ENCODE measurements around the gene TRIM62.

DNA sequence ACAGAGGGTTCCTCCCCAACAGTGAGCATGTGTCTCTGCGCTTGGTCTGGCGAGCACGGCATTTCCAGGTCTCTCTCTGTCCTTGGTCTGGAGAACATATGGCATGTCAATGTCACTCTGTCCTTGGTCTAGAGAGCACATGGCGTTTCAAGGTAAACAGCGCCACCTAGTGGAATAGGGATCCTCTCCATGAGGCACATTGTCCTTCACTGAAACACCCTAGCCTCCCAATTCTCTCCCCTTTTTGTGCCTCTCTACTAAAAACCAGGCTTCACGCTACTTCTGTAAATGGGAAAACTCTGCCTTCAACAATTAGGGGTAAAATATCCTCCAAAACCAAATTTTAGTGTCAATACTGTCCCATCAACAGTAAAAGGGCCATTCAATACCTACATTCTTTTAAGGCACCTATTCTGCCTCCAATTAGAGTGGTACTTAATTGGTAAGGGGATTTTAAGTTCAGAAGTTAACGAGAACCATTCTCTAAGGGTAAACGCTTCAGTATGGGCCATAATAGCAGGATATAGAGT, 19.8 kb upstream of the BSDC1 start:
- PRO-cap, 5 experiments: no peak in any of the 5 experiments
- RAMPAGE, long total RNA, 2 experiments: no peak in any of the 2 experiments
- RRBS: no CpG with 5 or more reads among the region's 8 CpGs

- PRO-cap, 5 experiments: no peak in any of the 5 experiments
- RAMPAGE, long total RNA, 2 experiments: no peak in any of the 2 experiments
- RRBS: no CpG with 5 or more reads among the region's 5 CpGs
Observed at GRCh38 chr1:32703816-32704060, 1.2 kb upstream of the SYNC start.

- PRO-cap, 5 experiments: no peak in any of the 5 experiments
- RAMPAGE, long total RNA, 2 experiments: no peak in any of the 2 experiments
- RRBS: no CpG with 5 or more reads among the region's 2 CpGs
Observed at GRCh38 chr1:32761907-32762266, 20.3 kb downstream of the KIAA1522 start.

- PRO-cap, 5 experiments: no peak in any of the 5 experiments
- RAMPAGE, long total RNA, 2 experiments: no peak in any of the 2 experiments
- RRBS: no CpG with 5 or more reads among the region's 12 CpGs
Observed at GRCh38 chr1:32768379-32768809, 26.8 kb downstream of the KIAA1522 start.

DNA sequence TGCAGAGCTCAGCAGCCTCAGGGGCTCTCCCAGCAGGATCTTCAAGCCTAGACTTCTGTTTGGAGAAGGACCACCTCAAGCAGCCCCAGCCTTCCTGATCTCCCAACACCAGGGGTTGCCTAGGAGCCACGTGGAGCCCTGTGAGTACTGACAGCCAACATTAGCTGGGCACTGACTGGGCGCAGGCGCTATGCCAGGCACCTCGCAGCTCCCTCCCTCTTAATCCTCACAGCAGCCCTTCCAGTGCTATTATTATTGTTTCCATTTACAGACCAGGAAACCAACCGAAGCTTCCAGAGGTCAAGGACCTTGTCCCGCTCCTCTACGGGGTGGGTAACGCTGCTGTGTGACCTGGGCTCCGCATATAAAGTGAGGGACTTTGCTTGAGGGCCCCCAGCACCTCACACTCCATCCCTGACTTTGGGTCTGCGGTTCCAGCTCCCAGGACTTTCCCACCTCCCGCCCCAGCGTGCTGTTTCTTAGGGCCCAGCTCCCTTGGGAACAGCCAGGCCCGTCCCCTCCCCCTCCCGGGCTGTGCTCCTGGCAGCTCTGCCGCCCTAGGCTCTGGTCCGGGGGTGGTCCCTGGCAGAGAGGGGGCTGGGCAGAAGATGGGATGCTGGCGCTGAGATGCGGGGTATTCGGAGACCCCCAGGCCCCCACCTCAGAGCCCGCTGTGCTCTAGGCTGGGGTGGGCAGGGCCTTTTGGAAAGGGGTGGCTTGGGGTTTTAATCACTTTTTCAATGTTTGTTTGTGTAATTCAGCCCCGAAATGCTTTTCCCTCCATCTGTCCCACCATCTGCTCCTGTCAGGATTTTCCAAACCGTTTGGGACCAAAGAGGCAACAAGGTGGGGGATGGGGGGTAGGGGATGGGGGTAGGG, 4.2 kb upstream of the HPCA start:
- PRO-cap, 5 experiments: no peak in any of the 5 experiments
- RAMPAGE, long total RNA, 2 experiments: no peak in any of the 2 experiments
- RRBS: 19% methylated on average over 3 of the region's 22 CpGs

- PRO-cap, 5 experiments: no peak in any of the 5 experiments
- RAMPAGE, long total RNA, 2 experiments: no peak in any of the 2 experiments
- RRBS: no CpG with 5 or more reads among the region's 2 CpGs
Observed at GRCh38 chr1:32946410-32946811, 18.2 kb downstream of the RNF19B start.

DNA sequence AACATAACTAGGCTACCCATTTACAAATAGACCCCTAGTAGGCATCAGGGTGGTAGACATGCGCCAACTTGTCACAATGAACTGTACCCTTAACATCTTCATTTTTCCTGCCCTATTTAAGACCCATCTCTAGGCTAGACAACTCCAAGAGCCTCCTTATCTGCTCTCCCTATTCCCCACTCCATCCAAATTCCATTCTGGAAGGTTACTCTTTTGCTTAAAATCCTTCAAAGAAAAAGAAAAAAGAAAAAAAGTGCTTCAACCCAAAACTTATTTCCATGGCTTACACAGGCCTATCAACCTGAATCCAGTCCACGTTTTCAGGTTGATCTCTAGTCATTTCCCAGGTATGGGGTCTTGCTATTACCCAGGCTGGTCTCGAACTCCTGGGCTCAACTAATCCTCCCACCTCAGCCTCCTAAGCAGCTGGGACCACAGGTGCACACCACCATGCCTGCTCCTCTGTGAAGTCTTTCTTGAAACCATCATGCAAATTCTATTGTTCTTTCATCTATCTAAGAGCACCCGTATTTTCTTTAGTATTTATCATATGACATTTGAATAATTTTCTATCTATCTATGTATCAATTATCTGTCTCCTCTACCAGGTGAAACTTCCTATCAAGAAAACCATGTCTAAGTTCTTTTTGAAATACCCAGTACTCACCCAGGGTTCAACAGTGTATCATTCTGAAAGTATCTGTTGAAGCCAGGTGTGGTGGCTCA, 7.6 kb downstream of the RNF19B start:
- PRO-cap, 5 experiments: no peak in any of the 5 experiments
- RAMPAGE, long total RNA, 2 experiments: no peak in any of the 2 experiments
- RRBS: no CpG with 5 or more reads among the region's 4 CpGs

DNA sequence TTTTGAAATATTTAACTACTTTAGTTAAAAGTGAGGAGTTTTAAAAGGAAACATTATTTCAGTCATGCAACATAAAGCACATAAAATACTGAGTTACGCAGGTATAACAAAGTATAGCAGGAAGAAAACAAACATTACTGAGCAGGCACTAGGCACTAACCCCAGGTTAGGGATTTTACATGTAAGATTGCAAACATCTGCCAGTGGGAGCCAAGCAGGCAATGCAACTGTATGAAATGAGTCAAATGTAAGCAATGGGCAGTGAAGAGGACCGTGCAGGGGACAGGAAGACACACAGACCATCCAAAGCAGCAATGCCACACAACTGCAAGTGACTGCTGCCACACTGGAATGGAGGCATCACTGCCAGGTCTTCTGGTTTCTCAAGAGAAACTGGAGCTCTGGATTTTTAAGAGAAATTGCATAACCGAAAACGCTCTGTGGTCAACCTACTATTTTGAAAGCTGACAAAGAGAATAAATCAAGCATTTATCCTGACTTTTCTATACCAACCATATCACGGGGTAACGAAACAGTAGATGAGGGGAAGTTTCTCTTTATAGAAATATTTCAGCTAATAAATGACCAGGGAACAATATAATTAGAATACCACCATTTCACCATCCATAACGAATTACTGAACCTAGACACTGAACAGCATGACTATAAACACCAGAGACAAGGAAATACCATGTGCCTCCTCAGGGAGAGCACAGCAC, 4.6 kb downstream of the AK2 start:
- PRO-cap, 5 experiments: no peak in any of the 5 experiments
- RAMPAGE, long total RNA, 2 experiments: no peak in any of the 2 experiments
- RRBS: no CpG with 5 or more reads among the region's 7 CpGs

GRCh38 chr1:33099200-33099926, 18.4 kb downstream of the AZIN2 start:
- PRO-cap, 5 experiments: peak in 1 of 5 experiments; most common minus-strand start chr1:33099535 (in 1)
- RAMPAGE, long total RNA, 2 experiments: no peak in any of the 2 experiments
- RRBS: no CpG with 5 or more reads among the region's 12 CpGs

DNA sequence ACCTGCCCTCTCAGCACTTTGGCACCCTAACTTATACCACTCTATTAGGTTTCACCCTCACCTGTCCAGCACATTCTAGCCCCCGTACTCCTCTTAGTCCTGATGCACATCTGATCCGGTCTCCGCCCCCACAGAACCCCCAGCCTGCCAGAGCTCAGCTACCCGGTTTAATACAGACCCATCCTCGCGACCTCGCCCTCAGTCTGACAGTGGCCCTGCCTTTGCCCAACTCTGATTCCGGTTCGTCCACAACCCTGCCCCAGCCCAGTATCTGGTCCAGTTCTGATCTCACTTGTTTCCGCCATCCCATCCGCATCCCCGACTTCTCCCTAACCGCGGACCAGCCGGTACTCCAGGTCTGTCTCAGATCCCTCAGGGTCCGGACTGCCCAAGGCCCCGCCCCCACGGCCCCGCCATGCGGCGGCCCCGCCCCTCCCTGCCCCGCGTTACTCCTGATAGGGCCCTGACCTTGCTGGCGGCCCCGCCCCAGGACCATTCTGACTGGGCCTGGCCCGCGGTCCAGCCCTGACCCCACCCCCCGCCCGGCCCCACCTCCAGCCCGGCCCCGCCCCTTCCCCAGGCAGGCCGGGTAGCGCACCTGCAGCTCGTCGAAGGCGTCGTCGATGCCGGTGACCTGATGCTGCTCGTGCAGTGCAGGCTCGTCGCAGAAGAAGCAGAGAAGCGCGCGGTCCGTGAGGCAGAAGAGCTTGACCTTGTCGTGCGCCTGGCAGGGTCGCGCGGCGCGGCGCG, 1.2 kb downstream of the TRIM62 start:
- PRO-cap, 5 experiments: peak in 2 of 5 experiments; most common plus-strand start position 617 of the sequence (in 1)
- RAMPAGE, long total RNA, 2 experiments: no peak in any of the 2 experiments
- RRBS: 30% methylated on average over 19 of the region's 56 CpGs

- PRO-cap, 5 experiments: peak in 5 of 5 experiments; most common plus-strand start chr1:33182178 (in 1); most common minus-strand start chr1:33182043 (in 3)
- RAMPAGE, long total RNA, 2 experiments: no peak in any of the 2 experiments
- RRBS: 2% methylated on average over 24 of the region's 43 CpGs
Observed at GRCh38 chr1:33181826-33182507, at the start of gene TRIM62. TSS of gene TRIM62 (minus strand) at chr1:33182043.

DNA sequence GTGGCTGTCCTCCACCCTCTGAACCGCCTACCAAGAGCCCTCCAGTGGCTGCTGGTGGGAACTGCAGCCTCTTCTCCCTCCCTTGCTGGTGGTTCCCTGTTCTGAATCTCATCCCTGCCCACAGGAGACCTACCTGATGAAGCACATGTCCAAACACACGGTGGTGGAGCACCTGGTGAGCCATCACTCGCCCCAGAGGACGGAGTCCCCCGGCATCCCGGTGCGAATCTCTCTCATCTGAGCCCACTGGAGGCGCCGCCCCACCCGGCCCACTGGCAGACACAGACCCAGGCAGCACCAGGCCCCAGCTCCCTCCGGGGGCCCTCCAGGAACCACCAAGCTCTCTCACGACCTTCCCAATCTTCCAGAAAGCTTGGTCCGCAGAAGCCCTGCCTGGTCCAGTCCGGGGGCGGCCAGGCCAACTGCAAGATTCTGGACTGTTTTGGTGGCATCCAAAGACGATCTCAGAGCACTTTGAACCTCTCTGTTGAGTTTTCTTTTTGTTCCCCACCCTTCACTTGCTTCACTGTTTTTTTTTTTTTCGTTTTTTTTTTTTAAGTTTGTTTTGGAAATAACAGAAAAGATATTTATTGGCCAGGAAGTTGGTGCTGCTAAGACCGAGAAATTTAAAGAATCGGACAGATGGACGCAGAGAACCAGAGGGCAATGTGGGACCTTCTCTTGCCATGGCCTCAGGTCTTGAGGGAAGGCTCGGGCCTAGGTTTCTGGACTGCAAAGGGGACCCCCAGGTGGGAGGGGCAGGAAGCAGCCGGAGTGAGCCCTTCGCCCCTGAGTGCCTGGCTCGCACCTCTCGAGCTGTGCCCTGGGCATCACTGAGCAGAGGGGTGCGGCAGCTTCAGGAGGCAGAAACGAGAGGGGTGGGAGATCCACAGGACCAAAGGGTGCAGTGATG, 21.8 kb downstream of the A3GALT2 start:
- PRO-cap, 5 experiments: no peak in any of the 5 experiments
- RAMPAGE, long total RNA, 2 experiments: no peak in any of the 2 experiments
- RRBS: 91% methylated on average over 9 of the region's 27 CpGs

GRCh38 chr1:33320357-33320751, 544 bp downstream of the A3GALT2 start:
- PRO-cap, 5 experiments: no peak in any of the 5 experiments
- RAMPAGE, long total RNA, 2 experiments: no peak in any of the 2 experiments
- RRBS: no CpG with 5 or more reads among the region's 4 CpGs

DNA sequence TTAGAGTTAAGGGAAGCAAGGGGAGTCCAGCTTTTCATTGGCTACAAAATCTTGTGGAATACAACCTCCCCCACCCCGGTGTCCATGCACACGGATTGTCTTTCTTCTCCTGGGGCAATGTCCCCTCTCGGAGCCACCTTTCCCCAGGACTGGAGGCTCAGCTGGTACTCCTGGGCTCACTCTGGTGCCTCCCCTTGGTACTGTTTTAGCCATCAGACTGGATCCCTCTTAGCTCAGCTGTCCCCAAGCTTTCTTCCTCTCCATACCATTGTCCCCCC, 165 bp downstream of the A3GALT2 start:
- PRO-cap, 5 experiments: no peak in any of the 5 experiments
- RAMPAGE, long total RNA, 2 experiments: no peak in any of the 2 experiments
- RRBS: 81% methylated on average over 1 of the region's 3 CpGs

DNA sequence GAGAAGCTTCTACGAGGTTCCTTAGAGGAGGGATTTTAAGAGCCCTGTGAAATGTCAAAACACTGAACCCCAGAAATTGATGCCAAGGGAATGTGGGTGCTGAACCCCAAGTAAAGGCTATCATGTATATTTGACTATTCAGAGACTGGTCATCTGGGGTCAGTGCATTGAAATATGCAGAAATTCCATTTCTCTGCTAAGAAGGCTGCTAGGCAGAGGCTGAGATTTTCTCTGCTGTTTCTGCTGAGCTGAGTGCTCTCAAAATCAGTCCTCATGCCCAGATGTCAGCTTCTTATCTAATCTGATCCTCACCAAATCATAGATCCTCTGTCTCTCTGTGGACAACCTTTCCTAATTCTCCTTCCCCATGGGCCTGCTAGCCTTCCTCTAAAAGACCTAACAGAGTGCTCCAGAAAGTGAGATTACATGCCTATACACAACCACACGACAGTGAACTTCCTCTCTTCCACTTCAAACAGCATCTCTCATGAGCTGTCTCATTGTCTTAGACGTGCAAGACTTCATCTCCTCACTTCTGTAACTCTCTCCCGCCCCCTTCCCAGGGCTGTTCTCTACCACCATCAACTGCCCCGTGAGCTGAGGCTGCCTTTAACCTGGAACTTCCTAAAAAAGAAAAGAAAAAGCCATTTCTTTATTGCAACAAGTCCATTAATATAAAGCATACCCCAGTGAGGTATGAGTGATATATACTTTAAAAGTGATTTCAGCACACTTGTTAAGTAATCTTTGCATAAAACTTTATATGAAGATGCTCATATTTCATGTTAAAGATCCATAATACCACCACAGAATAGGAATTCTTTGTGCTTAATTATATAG, 14.1 kb upstream of the A3GALT2 start:
- PRO-cap, 5 experiments: no peak in any of the 5 experiments
- RAMPAGE, long total RNA, 2 experiments: no peak in any of the 2 experiments
- RRBS: no CpG with 5 or more reads among the region's 5 CpGs

DNA sequence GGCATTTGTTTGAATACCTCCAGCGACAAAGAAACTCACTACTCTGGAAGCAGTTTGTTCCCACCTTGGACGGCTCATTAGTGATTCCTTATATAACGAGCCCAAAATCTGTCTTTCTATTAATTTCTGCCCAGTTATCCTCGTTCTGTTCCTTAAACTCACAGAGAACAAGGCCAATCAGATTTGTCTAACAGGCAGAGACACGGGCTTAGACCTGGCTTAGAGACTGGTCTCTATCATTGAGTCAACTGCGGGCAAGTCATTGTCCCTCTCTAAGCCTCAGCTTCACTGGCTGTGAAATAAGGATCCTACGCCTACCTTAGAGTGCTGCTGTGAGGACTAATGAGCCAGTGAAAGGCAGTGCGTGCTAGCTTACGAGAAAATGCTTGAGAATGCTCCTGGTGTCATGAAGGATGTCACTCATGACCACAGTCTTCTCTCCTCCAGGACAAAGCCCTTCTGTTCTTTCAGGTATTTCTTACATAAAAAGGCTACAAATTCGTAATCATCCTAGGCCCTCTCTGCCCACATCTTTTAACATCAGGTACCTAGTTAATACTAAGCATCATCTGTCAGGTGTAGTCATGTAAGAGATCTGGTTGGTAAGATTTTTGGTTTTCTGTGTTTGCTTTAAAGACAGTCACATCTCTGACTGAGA, 16.5 kb upstream of the A3GALT2 start:
- PRO-cap, 5 experiments: no peak in any of the 5 experiments
- RAMPAGE, long total RNA, 2 experiments: no peak in any of the 2 experiments
- RRBS: no CpG with 5 or more reads among the region's 10 CpGs

DNA sequence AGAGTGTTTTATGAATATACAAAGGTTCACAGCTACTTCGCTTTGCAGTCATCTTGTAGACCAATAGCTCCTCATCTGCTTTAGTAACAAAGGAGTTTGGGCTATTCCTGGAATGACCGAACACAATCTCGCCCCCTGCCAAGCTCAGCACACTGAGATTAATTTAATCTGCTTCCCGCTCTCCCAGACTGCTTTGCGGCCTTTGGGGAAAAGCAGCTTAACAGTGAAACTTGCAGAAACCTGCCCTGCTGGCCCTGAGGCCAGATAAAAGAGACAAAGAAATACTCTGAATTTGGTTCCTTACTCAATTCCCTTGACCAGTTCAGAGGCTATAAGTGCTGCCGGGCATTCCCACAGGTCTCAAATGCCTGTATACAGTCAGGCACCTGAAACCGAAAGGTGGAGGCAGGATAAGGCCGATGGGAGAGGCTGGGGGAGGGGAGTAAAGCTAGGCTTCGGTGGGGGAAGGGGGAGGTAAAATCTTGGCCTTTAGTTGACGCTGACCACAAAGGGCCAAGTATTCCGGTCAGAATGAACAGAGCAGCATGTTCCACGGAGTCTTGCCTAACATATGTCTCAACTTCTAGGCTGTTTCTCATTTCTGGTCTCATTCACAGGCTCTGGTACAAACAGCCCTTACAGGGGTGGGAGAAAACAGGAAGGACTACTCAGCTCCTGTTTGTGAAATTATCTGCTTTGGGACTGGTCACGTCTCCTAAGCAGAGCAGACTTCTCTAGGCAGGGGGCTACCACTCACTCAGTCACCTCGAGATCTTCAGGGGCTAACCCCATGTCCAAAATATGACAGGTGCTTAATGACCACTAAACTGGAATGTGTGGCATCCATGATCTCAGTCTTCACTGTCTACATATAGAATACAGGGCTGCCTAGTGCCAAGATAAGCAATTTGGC, 17.8 kb upstream of the A3GALT2 start:
- PRO-cap, 5 experiments: peak in 3 of 5 experiments; most common plus-strand start position 520 of the sequence (in 2); most common minus-strand start position 77 of the sequence (in 1)
- RAMPAGE, long total RNA, 2 experiments: no peak in any of the 2 experiments
- RRBS: no CpG with 5 or more reads among the region's 14 CpGs

- PRO-cap, 5 experiments: peak in 5 of 5 experiments; most common plus-strand start chr1:33347238 (in 4); most common minus-strand start chr1:33346896 (in 2)
- RAMPAGE, long total RNA, 2 experiments: no peak in any of the 2 experiments
- RRBS: no CpG with 5 or more reads among the region's 5 CpGs
Observed at GRCh38 chr1:33346294-33347417, 25.8 kb upstream of the A3GALT2 start.

DNA sequence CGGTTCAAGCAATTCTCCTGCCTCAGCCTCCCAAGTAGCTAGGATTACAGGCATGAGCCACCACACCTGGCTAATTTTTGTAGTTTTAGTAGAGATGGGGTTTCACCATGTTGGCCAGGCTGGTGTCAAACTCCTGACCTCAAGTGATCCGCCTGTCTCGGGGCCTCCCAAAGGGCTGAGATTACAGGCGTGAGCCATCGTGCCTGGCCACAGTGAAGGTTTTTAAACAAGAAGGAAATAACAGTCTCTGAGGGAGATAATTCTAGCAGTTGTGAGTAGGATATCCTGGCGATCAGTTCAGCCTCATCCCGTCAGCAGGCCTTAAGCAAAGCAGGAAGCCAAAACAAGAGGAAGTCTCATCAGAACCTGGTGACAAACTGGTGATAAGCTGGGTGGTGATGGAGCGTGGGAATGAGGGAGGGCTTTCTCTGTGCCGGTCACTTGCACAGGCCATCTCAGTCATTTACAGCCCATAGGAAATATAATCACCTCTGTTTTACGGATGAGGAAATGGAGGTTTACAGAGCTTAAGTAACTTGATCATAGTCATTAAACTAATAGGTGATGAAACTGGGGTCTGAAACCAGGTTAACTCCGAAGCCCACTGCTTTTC, 40.6 kb upstream of the A3GALT2 start:
- PRO-cap, 5 experiments: peak in 1 of 5 experiments; most common plus-strand start position 268 of the sequence (in 1)
- RAMPAGE, long total RNA, 2 experiments: no peak in any of the 2 experiments
- RRBS: no CpG with 5 or more reads among the region's 11 CpGs

DNA sequence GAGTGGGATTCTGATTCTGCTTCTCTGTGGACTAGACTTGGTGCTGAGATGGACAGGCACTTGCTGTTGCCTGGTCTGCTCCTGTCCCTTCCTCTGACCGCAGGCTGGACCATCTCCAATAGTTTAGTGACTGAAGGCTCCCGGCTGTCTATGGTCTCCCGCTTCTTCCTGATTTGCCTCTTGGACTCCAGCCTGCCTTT, 6.3 kb upstream of the ZSCAN20 start:
- PRO-cap, 5 experiments: no peak in any of the 5 experiments
- RAMPAGE, long total RNA, 2 experiments: no peak in any of the 2 experiments
- RRBS: no CpG with 5 or more reads among the region's 3 CpGs